Measurements from ENCODE around the gene CTSD.

DNA sequence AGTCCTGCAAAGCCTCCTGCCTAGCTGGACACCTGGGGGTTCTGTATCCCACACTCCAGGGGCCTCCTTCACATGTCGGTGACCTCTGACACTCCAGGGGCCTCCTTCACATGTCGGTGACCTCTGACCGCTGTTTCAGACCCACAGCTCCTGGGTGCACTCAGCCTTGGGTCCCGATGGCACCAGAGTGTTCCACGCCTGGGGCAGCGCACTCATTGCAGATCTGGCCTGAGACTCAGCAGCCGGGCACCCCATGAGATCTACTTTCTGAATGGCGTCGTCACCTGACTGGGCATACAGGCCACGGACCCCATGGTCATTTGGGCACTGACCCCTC lies 11.3 kb upstream of the KRTAP5-6 start:
- PRO-cap: no peak

DNA sequence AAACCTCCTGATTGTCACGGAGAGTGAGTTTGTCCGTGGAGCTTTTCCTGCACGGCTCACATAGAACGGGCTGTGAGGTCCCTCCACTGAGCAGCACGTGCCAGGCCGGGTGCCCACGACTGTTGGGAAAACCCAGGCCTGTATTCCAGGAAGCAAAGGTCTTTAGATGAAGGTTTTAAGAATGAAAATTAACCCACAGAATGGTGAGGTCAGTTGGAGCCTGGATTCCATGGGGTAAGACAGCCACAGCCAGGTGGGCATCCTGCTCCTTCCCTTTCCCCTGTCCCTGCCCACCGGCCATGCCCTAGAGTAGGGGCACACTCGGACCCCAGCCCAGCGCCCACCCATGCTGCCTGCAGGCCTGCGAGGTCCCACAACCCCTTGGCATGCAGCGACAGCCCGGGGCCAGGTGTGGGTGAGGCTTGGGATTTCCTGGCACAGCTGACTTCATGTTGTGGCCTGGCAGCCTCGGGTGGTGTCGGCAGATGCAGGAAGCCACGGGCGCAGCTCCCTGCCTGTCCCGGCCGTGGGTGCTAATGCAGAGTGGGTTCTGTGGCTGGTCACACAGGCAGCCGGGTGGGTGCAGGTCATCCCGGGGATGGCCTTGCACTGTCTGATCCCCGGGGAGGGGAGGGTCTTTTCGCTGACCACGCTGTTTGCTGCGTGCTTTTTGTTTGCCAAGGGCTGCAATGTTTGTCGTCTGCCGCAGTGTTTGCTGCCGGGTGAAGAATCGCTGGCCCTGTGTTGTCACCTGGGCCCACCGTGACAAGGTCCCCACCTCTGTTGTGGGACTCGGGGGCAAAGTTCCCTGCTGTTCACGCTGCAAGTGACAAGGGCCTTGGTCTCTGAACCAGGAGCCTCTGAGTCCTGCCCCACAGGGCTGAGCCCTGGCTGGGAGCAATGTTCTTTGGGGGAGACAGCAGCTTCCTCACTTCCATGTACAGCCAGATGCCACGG lies 7.4 kb upstream of the KRTAP5-6 start:
- PRO-cap: no peak

DNA sequence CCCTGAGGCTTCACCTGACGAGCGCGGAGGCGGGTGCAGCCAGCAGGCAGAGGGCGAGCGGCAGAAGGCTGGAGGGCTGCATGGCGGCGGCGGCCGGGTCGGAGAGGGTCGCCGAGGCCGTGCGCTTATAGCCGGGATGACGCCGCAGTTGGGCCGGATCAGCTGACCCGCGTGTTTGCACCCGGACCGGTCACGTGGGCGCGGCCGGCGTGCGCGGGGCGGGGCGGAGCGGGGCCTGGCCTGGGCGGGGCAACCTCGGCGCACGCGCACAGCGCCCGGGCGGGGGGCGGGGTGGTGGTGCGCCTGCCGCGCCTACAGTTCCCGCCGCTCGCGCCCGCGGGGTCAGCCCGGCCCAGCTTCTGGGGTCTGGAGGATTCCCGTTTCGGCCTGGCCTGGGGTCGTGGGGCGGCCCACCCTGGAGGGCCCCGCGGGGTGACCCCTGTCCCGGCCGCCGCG lies at the start of gene CTSD:
TSS of gene CTSD (minus strand) at position 150 of the 456 bp plus-strand sequence.
- PRO-cap: bidirectional peak, plus-strand start at position 271 of the sequence, minus-strand start at position 150 of the sequence

DNA sequence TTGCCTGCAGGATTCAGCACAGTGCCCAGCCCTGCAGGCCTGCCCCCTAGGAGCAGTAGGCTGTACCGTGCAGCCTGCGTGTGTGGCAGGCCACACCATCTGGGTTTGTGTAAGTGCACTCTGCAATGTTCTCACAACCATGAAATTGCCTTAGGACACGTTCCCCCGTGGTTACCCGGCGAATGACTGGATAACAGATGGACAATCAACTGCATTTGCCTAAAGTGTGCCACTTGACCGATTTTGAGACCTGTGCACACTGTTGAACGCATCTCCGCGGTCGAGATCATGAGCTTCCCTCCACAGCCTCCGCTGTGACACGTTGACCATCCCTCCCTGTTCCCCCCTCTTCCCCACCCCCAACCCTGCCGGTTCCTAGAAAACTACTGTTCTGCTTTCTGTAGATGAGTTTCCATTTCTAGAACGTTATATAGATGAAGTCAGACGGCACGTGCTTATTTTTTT lies 22.1 kb upstream of the CTSD start:
- PRO-cap: no peak

DNA sequence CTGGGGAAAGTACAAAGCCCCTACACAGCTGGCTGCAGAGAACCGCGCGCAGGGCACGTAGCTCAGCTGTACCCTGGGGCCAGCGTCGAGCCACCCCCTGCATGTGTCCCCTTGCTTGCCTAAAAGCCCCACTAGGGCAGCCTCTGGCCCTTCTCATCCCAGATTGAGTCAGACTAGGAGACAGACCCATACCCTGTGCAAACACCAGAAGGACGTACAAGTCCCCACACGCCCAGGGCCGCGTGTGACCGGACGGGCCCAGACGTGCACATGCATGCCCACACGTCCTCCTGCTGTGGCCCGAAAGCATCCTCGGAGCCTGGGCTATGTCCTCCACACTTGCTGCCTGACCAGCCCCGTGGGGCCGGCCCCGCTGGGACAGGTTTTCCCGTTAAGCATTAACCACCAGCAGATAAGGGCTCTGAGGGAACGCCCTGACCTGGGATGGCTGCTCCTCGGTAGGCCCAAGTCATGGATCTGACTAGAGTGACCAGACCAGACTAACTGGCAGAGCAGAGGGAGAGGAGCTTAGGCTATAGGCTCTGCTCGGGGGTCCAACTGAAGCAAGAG lies 4.1 kb upstream of the SYT8 start:
- PRO-cap: unidirectional peak, minus-strand start at position 160 of the sequence

DNA sequence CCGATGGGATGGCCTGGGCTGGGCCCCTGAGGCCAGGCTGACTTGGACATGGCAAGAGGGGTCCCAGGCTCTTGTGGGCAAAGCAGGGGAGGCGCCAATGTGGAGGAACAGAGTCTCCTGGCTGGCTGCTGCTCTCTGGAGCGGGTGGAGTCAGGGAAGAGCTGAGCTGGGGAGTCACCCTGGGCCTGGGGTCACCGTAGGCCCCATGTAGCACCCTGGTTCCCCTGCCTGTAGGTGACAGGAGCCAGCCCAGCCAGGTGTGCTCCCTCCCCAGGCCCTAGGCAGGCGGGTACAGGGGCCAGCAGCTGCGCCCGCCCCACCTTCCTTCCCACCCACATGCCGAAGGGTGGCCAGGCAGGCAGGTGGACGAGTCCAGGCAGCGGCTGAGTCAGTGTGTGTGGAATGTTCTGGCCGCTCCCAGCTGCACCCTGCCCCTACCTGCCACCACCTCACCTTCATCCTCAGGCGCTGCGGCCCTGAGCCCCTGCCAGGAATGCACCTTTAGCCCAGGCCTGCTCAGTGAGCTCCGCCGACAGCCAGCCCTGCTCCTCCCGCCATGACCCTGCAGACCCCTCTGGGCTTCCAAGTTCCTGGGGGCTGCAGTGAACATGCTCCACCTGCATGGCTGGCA lies 711 bp upstream of the SYT8 start:
- PRO-cap: no peak

DNA sequence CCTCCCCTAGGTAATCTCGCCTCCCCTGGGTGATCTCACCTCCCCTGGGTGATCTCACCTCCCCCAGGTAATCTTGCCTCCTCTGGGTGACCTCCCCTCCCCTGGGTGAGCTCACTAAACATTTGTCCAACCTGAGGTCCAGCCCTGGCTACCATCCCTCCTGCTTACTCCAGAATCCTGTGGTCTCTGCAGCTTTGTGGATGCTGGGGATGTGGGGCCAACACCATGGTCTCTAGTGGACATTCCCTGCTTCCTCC lies 9.8 kb downstream of the LSP1 start:
- PRO-cap: no peak

- PRO-cap: unidirectional peak, plus-strand start at chr11:1870891
Observed at GRCh38 chr11:1870175-1870975, 17.5 kb downstream of the LSP1 start.

DNA sequence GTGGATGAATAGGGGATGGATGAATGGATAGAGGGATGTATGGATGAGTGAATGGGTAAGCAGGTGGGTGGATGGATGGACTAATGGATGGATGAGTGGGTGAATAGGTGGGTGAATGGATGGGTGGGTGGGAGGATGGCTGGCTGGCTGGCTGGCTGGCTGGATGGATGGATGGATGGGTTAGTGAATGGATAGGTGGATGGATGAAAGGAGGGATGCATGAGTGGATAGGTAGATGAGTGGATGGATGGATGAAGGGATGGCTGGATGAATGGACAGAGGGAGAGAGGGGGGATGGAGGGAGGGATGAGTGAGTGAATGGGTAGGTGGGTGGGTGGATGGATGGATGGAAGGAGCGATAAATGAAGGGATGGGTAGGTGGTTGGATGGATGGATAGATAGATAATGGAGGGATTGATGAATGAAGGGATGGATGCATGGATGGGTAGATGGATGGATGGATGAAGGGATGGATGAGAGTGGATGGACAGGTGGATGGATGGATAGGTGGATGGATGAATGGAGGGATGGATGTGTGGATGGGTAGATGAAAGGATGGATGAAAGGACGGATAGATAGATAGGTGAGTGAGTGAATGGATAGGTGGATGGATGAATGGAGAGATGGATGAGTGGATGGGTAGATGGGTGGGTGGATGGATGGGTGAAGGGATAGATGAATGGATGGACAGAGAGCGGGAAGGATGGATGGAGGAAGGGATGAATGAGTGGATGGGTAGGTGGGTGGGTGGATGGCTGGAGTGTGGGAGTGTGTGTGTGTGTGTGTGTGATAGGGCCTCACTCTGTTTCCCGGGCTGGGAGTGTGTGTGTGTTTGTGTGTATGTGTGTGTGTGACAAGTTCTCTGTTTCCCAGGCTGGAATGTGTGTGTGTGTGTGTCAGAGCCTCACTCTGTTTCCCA lies 1.9 kb upstream of the PRR33 start:
- PRO-cap: no peak

DNA sequence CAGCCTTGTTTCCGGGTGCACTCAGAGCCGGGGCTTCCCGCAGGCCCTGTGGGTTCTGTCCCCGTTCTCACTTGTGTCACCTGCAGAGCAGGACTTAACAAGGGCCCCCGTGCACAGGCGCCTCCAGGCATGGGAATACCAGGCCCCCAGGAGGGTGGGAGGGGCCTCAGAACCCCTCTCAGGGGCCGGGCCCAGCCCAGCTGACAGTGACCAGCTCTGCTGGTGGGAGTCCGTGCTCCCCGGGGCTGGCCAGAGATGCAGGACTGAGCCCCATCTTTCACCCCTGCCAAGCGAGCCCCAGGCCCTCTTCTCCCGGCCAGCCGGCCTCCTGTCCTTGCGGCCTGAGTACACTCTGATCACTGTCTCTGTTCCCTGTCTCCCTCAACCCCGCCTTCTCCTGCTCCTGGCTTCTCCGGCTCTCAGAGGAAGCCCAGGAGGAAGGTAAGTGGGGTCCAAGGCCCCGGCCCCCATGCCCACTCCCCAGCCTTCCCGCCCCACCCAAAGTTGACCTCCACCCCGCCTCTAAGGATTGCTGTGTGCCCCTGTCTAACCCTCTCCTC lies 5.3 kb downstream of the TNNT3 start:
- PRO-cap: no peak

- PRO-cap: no peak
Observed at GRCh38 chr11:1938988-1939535, 8.1 kb upstream of the MRPL23 start.

DNA sequence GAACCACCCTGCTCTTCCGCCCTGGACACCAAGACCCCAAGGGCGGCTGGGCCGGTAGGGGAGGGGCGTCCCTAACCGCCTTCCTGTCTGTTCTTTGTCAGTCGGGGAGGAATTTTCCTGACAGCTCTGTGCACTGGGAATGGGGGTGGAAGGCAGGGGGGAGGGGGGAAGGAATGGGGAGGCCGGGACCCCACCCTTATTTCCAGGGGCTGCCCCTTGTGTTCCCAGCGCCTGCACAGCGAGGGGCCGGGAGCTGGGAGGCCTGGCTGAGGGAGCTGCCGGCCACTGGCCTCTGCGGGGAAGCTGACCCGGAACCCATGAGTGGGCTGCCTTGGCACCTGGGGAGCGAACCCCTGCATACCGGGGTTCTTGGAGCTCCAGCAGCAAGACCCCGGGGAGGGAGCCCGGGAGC lies 46.9 kb downstream of the MRPL23 start:
- PRO-cap: no peak

GRCh38 chr11:1995760-1996926 lies 49.0 kb downstream of the MRPL23 start:
- PRO-cap: no peak

GRCh38 chr11:2102578-2103011 lies 36.6 kb downstream of the IGF2 start:
- PRO-cap: bidirectional peak, plus-strand start at chr11:2102894, minus-strand start at chr11:2102724

DNA sequence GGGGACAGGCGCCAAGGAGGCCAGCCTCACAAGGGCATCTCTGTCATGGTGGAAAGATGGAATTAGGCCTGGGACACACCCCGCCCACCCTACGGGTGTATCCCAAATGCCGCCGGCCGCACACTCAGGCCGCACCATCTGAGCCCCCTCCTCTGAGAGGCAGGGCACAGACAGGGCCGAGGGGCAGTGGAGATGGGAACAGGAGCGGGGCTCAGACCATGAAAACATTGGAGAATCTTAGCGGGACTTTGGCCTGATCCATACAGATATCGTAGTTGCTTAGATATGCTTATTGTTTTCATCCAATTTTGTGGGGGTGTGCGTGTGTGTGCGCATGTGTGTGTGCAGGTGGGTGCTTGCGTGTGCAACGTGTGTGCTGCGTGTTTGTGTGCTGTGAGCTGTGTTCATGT lies 8.1 kb downstream of the IGF2 start:
- PRO-cap: no peak

GRCh38 chr11:2156475-2156856 lies 4.5 kb downstream of the INS start:
- PRO-cap: no peak

GRCh38 chr11:2267644-2268414 lies 2.6 kb downstream of the ASCL2 start:
- PRO-cap: no peak

DNA sequence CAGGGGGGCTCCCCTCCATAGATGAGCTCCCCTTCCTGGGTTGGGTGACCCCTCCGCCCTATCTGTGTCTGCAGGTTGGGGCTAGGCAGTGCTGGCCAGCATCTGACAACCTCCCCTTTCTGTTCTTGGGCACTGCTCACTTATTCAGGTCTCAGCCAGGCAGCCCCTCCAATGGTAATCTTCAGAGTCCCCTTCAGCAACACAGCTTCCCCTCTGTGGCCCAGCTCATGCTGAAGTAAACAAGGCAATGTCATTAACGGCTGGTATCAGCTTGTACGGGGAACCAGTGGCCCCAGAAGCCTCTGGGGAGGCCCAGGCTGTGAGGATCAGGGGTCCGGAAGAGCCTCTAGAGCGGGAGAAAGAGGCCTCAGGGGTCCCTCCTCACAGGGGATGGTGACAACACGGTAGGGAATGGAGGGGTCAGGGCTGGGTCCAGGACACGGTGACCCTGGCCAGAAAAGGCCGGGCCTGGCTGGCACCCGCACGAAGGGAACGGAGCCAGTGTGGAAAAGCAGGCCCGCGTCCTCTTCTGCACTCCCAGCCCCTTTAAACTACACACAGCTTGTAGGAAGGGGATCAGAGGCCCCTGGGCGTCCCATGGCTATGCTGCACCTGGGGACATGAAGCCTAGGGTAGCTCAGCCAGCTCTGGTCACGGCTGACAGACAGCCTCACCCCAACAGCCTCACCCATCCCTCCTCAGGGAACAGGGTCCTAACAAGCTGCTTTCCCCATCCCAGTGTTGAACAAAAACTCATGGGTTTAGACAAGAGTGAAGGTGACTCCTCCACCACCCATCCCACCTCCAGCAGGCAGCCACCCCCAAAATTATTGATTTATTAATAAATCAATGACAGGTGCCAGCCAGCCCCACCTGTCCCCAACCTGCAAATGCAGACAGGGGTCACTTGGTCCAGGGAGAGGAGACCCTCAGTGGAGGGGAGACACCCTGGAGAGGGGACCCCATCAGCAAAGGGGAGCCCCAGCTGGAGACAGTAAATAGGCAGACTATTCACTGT lies 9.3 kb upstream of the CD81 start:
- PRO-cap: no peak

- PRO-cap: no peak
Observed at GRCh38 chr11:2369645-2370343, 7.3 kb upstream of the CD81 start.

- PRO-cap: no peak
Observed at GRCh38 chr11:2381976-2382664, 5.0 kb downstream of the CD81 start.